NCI-H460 (cell line): Measurements from ENCODE around the genes PTBP2, FRRS1 and VCAM1.

DNA sequence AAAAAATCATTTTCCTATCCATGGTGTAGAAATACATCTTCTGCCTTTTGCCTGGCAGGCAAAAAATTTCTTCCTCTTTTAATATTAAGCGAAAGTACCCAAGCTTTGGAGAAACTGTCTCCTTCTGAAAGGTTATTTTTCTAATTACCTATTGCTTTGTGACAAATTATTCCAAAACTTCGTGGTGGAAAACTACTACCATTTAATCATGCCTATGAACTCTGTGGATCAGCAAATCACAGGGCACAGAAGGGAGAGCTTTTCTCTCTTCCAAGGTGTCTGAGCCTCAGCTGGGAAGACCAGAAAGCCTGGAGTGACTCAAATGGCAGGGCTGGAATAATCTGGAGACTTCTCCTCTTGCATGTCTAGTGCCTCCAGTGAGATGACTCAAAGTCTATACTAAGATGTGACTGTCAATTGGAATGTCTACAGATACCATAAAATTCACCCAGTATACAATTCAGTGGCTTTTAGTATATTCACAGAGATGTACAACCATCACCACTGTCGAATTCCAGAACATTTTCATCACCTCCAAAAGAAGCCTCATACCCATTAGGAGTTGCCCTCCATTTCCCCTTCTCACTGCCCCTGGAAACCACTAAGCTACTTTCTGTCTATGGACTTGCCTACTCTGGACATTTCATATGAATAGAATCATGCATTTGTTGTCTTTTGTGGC lies 47.8 kb upstream of the CNN3 start:
RAMPAGE:
- cytosol, long total RNA = no peak
- long total RNA = no peak
- nucleus, long total RNA = no peak

DNA sequence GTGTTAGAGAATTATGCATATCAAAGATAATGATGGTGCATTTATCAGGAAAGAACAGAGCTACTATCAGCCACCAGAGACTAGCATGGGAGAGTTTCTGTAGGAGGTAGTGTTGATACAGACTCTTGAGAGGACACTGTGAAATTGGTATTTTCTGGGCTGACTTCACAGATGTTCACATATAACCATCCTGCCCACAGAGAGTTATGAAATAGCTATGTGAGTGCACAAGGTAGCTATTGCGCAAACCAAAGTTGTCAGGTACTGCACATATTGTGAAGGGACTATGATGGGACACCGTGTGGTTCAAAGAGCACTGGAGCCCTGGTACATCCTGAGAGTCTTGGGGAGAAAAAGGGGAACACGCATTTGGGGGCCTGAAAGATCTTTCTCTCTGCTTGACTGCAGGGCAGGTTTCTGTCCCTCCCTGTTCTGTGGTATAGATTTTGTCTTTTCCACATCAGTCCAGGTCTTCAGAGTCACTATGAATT lies 1.4 kb upstream of the TLCD4 start:
RAMPAGE:
- cytosol, long total RNA = no peak
- long total RNA = no peak
- nucleus, long total RNA = no peak

RAMPAGE:
- cytosol, long total RNA = no peak
- long total RNA = no peak
- nucleus, long total RNA = no peak
These were observed 276.2 kb downstream of the RWDD3 start for GRCh38 chr1:95509866-95510869.

RAMPAGE:
- cytosol, long total RNA = start-site peak on the plus strand at chr1:96721782-96721791, 85 and 137 reads in 2 replicates
- long total RNA = start-site peak on the plus strand at chr1:96721782-96721789, 70 and 169 reads in 2 replicates
- nucleus, long total RNA = start-site peak on the plus strand at chr1:96721783-96721818, 762 and 144 reads in 2 replicates
These were observed at the start of gene PTBP2 for GRCh38 chr1:96721036-96722309. TSS of gene PTBP2 (plus strand) at chr1:96721784.

DNA sequence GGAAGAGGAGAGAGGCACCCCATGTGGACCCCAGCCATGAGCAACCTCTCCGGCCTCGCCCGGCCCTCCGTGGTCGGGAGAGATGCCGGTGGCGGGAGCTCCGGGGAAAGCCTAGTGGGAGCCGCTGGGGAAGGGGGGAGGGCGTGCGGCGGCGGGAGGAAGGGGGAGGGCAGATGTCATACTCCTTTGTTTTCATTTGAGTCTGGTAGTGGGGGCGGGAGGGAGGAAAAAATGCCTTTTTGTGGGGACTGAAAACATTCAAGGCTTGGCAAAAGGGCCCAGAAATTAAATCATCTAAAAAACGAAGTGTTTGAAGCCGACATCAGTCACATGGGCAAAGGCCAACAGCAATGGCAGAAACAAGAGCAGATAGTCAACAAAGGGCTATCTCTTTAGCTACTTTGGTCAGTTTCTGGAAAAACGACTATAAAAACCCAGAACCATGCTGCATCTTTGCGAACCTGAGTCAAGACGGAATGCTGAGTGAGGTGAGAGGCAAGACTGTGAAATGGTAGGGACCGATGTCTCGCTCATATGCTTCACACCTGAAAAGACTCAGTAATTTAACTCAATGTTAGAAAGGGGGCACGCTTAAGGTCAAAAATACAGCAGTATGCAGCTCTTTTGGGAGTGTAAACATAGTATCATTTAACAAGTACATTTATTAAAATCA lies 862 bp downstream of the PTBP2 start:
RAMPAGE:
- cytosol, long total RNA = no peak
- long total RNA = no peak
- nucleus, long total RNA = no peak

DNA sequence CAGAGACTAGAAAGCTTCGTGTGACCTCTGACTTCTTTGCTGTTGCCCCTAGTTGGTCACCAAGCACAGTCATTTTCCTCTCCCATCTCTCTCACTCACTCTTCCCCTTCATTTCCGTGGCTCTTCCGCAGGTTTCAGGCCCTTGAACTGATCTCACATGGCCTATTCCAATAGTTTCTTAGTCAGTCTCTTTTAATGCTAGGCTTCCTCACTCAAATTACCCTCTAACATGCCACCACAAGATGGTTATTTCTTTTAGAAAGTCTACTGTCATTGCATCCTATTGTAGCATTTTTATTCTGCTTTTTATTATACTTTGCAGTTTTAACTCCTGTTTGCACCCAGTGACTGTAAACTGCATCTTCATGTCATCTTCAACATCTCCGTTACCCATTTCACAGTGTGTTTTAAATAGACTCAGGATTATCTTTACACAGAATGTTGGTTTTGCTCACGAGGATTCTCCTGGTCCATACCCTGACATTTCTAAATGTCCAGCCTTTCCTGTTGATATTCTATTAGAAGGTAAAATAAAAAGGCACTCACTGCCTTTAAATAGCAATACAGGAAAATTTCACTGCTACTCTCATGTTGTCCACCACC lies 408.0 kb downstream of the PTBP2 start:
RAMPAGE:
- cytosol, long total RNA = no peak
- long total RNA = no peak
- nucleus, long total RNA = no peak

GRCh38 chr1:97883068-97883480 lies 37.8 kb downstream of the DPYD start:
RAMPAGE:
- cytosol, long total RNA = no peak
- long total RNA = no peak
- nucleus, long total RNA = no peak

GRCh38 chr1:97919527-97920022 lies 1.3 kb downstream of the DPYD start:
RAMPAGE:
- cytosol, long total RNA = no peak
- long total RNA = no peak
- nucleus, long total RNA = no peak

RAMPAGE:
- cytosol, long total RNA = no peak
- long total RNA = no peak
- nucleus, long total RNA = no peak
These were observed 124.3 kb upstream of the DPYD start for GRCh38 chr1:98045006-98045710.

DNA sequence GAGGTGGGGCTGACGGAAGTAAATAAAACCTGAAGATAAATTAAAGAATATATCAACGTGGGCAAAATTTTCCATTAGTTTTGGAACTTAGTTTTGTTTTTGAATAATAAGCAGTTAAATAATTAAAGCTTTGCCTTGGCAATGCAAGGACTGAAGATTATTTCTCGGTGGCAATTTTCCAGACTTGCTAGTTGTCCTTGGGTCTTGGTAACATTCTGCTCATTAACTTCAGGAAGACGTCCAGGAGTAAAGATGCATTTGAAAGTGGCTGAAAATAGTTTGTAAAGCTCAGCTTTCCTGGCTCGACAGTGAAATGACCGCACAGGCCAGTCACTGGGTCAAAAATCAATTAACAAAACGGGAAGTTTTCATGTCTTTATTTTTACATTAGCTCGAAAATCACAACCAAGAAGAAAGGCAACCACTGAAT lies 676 bp upstream of the SNX7 start:
RAMPAGE:
- cytosol, long total RNA = no peak
- long total RNA = no peak
- nucleus, long total RNA = no peak

DNA sequence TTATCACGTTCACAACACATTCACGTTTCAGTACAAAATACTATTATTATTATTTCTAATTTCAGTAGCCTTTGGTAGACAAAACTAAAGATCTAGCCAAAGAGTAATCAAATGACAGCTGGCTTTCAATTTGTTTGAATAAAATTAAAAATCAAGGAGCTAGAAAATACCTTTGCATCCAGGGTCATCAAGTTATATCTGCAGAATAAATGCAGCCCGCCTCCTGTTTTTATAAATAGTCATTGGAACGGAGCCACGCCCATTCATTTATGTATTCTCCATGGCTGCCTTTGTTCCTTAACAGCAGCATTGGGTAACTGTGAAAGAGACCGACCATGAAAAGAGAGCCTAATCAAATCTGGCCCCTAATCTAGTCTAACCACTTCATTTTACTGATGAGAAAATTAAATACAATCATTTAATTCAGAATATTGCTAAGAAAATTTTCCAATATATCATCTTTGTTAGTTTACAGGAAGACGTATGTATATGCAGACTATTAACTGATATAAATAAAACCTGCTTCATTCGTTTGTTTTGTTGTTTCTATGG lies 112.0 kb upstream of the PALMD start:
RAMPAGE:
- cytosol, long total RNA = no peak
- long total RNA = no peak
- nucleus, long total RNA = no peak

GRCh38 chr1:99766223-99766986 lies at the start of gene FRRS1:
TSS of gene FRRS1 (minus strand) at chr1:99766635.
RAMPAGE:
- cytosol, long total RNA = no peak
- long total RNA = start-site peak on the minus strand at chr1:99766626-99766641, 5 and 36 reads in 2 replicates
- nucleus, long total RNA = start-site peak on the minus strand at chr1:99766622-99766659, 54 and 10 reads in 2 replicates

DNA sequence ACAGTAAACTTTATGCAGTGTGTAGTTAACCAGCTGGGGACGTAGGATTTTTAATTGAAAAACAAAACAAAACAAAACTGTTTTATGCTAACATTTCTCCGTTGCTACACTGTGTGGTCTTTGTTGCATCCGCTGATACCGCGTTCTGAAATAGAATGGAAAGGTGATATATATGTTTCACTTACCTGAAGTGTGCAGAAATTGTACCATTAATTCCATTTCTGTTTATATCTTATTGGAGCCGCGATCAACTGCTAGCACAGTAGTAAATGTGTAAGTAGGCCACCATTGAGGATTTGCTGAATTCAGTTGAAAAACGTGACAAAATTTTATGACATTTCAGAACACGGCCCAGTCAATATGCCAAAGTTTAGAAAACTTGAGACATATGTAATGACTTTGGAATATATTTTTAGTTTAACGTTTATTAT lies 1.2 kb downstream of the MFSD14A start:
RAMPAGE:
- cytosol, long total RNA = no peak
- long total RNA = no peak
- nucleus, long total RNA = no peak

DNA sequence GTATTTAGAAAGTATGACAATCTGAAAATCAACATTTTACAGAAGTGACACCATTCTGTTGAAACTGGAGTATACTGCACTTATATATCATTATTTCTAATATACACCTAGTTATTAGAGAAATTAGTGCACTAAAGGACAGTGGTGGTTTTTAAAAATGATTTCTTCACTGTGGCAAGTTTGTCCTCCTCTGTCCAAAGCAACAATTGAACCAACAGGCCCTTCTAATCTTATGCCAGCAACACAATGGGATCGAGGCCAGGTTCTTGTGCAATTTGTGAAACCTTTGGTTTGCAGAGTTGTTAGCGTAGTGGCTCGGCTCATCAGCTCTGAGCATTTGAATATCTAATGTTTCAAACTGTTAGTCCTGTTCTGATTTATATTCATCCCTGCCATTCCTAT lies 9.8 kb upstream of the LRRC39 start:
RAMPAGE:
- cytosol, long total RNA = no peak
- long total RNA = no peak
- nucleus, long total RNA = no peak

DNA sequence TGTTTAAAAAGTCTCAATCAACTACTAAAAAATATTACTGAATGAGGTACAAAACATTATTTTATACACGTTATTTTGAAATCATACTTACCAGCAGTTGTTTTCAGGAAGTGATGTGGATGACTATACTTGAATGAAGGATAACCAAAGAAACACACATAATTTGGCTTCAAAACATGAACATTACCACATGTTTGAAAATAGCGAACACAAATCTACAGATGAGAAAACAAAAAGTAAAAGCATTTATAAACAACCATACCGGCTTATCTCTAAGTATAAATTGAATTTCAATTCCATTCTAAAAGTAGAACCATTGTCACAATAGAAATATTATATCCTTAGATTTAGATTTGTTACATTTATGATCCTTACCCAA lies 9.0 kb downstream of the DBT start:
RAMPAGE:
- cytosol, long total RNA = no peak
- long total RNA = no peak
- nucleus, long total RNA = no peak

RAMPAGE:
- cytosol, long total RNA = no peak
- long total RNA = no peak
- nucleus, long total RNA = no peak
These were observed 74.2 kb upstream of the GPR88 start for GRCh38 chr1:100463805-100464054.

GRCh38 chr1:100719259-100719908 lies at the start of gene VCAM1:
TSS of gene VCAM1 (plus strand) at chr1:100719742.
RAMPAGE:
- cytosol, long total RNA = no peak
- long total RNA = no peak
- nucleus, long total RNA = no peak

GRCh38 chr1:100927120-100928055 lies 31.5 kb downstream of the SLC30A7 start:
RAMPAGE:
- cytosol, long total RNA = no peak
- long total RNA = no peak
- nucleus, long total RNA = no peak

DNA sequence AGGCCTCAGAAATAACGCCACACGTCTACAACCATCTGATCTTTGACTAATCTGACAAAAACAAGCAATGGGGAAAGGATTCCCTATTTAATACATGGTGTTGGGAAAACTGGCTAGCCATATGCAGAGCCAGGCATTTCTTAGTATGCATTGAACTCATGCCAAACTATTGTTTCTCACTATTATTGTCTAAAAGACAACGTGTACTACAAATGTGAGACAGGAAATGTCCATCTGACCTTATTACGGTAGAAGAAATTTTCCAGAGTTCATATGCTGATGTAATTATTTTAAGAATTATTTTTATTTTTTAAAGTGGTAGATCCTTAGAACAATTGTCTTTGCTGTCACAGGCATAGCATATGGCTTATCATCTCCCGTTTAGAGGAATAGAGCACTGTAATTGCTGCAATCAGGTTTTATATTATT lies 75.2 kb upstream of the S1PR1 start:
RAMPAGE:
- cytosol, long total RNA = no peak
- long total RNA = no peak
- nucleus, long total RNA = no peak

DNA sequence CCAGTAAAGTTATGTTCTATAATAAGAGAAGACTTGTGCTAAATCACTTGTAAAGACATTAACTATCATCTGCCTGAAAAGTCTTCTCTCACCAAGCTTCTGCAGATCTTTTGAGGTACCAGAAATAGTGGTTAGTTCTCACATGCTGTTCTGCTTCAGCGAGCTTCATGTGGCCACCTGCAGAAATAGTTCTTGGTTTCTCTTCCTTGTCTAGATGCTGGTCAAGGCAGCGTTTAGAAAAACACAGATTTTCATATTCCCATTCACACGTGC lies 11.0 kb downstream of the S1PR1 start:
RAMPAGE:
- cytosol, long total RNA = no peak
- long total RNA = no peak
- nucleus, long total RNA = no peak